OVCAR3 (cell line): ENCODE measurements around a stretch of chr11.

DNA sequence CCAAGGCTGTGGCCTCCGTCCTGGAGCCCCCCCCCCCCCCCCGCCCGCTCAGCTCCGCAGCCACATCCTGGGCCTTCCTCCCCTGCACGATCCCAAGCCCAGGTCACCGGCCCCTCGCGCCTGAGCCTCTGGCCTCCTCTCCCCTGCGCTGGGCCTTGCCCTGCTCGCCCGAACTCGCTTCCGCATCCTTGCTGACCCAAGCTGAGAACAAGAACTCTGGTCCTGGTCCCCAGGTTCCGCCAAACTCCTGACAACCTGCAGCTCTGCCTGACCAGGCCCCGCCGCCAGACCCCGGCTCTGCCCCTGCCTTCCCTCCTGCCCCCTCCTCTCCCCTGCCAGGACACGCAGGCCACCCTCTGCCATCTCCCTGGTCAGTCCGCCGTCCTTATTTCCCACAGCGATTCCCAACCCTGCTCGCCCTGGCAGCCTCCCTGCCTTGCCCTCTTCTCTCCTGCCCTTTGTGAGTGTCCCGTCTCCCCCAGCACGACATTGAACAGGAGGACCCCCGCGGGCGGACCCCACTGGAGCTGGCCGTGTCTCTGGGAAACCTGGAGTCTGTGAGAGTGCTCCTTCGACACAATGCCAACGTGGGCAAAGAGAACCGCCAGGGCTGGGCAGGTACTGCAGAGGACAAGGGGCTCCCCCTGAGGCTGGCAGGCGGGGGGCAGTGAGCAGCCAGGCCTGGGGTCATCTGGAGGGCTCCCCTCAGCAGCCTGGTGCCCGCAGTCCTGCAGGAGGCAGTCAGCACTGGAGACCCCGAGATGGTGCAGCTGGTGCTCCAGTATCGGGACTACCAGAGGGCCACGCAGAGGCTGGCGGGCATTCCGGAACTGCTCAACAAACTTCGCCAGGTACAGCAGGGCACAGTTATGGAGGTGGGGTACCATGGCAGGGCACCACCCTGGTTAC is 747 bp downstream of the ANKRD13D start:
- RRBS, result 18% methylated on average over 3 of the region's 39 CpGs

DNA sequence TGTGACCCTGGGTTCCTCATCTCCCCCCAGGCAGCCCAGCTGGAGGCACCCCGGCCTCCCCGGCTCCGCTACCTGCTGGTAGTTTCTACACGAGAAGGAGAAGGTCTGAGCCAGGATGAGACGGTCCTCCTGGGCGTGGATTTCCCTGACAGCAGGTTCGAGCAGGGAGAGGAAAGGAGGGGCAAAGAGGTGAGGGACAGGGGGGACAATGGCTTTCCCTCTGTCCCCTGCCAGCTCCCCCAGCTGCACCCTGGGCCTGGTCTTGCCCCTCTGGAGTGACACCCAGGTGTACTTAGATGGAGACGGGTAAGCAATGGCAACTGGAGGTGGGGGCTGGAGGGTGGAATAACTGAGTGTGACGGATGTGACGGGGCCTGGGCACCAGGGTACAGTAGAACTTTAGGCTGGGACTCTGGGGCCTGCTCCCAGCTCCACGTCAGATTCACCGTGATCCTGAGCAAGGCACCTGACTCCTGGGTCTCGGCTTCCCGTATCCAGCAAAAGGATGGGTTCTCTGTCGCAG is 3.5 kb downstream of the SSH3 start:
- RRBS, result no CpG with 5 or more reads among the region's 15 CpGs

DNA sequence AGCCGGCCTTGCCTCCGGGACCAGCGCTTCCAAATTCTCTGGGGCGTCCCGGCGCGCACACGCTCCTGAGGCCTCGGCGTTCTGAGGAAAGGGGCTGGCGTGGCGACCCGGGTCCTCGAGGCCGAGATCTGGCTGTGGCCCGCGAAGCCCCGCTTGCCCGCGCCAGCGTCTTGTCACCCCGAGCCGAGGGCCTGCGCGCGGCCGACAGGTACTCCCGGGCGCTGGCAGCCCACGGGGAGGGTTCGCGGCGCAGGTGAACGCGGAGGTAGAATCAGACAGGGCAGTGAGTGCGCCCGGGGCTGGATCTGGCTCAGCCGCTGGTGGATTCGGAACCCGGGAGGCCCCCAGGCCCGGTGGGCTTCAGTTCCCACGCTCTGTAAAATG is 14.7 kb downstream of the SSH3 start:
- RRBS, result 4% methylated on average over 30 of the region's 42 CpGs

- RRBS, result 98% methylated on average over 2 of the region's 28 CpGs
Measured at GRCh38 chr11:67498432-67499182, 6.6 kb downstream of the PITPNM1 start.

- RRBS, result no CpG with 5 or more reads among the region's 17 CpGs
Measured at GRCh38 chr11:67505594-67506431, 650 bp upstream of the PITPNM1 start.

GRCh38 chr11:67563428-67564094 is 20.1 kb upstream of the GSTP1 start:
- RRBS, result no CpG with 5 or more reads among the region's 16 CpGs

DNA sequence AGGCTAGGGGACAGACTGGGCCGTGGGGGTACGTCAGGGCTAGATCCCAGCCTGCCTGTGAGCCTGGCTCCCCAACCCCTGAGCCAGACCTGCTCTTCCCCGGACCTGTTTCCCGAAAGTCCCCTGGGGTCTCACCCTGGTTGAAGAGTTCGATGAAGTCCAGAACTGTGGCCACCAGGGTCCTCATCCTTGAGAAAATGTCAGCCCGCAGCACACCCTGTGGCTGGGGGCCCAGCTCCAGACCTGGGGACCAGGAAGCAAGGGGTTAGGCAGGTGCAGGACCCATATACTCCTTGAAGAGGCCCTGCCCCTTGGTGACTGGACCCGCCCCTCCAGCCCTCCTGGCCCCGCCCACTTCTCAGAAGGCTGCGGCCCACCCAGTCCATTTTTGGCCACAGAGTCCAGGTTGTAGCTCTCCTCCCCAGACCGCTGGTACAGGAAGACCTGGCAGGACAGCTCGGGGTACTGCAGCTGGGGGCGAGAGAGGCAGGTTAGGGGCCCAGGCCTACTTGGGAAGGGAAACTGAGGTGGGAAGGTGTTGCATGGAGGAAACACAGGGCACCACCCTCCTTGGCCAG is 5.4 kb upstream of the TBX10 start:
- RRBS, result no CpG with 5 or more reads among the region's 12 CpGs

DNA sequence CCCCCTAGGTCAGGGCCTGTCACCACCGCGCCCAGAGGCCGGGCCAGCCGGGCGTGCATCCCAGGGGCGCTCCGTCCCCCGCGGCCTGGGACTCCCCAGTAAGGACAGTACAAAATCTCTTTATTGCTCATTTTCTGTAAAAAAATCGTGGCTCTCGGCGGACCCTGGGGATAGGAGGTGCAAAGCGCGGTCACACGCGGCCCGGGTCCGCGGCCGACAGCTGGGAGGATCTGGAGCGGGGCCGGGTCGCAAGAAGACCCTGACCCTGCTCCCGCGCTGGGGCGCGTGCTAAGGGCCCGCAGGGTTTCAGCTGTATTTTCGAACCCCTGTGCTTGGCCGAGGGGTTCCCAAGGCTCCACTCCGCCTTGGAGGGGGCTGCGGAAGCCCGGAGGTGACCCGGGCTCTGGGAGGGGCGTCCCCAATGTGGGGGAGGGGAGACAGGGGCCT is 36.8 kb upstream of the ALDH3B2 start:
- RRBS, result 13% methylated on average over 4 of the region's 35 CpGs

DNA sequence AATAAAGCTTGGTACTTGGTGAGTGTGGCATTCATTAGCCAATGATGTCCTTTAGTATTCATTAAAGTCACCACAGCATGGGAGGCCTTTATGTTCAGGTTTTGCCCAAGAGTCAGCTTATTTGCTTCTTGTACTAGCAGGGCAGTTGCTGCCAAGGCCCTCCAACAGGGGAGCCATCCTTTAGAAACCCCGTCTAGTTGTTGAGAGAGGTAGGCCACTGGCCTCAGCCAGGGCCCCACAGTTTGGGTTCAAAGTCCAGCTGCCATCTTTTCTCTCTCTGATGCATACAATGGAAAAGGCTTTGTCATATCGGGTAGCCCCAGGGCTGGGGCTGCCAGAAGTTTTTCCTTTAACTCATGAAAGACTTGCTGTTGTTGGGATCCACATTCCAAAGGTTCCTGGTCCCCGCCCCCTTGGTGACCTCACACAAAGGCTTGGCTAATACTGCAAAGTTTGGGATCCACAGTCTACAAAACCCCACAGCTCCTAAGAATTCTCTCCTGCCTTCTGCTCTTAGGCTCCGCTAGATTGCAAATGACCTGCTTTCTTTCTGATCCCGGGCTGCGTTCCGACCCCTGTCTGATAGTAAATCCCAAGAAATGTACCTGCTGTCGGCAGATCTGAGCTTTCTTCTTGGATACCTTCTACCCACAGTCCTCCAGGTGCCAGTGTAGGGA is 53.8 kb upstream of the ALDH3B2 start:
- RRBS, result no CpG with 5 or more reads among the region's 8 CpGs

DNA sequence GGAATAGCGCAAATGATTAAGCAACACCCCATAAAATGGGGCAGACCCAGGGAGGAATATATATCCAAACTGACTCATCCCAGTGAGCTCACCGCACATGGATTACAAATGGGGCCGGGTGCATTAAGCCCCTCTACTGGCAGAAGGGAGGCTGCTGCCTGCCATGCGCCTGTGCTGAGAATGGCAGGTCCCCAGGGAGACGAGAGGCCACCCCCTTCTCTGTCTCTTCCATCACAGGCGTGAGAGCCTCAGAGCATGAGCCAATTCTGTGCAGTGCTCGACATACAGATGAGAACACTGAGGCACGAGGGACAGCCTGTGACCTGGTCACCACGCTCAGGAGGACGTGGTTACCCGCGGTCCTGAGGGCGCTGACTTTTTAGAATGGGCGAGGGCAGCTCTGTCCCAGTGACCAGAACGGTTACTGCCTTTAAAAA is 130.1 kb upstream of the ALDH3B2 start:
- RRBS, result no CpG with 5 or more reads among the region's 15 CpGs

DNA sequence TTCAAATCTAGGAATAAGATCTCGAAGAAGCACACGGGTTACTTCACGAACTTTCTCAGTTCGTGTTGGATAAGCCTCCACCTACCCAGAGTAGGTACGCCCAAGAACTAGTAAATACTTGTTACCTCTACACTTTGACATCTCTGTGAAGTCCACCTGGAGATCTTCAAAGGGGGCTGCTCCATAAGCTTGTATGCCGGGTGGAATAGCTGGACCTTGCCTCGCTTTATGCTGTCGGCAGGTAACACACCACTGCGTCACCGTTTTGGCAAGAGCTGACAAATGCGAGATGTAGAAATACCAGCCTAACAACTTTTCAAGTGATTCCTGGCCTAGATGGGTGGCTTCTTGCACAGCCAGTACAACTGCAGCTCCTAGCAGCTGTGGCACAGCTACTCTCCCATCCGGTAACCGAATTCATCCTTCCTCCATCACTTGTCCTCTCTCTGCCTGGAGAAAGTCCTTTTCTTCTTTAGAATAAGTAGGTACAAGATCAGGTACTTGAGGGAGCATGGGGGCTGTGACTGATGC is 155.4 kb downstream of the UNC93B1 start:
- RRBS, result no CpG with 5 or more reads among the region's 13 CpGs

DNA sequence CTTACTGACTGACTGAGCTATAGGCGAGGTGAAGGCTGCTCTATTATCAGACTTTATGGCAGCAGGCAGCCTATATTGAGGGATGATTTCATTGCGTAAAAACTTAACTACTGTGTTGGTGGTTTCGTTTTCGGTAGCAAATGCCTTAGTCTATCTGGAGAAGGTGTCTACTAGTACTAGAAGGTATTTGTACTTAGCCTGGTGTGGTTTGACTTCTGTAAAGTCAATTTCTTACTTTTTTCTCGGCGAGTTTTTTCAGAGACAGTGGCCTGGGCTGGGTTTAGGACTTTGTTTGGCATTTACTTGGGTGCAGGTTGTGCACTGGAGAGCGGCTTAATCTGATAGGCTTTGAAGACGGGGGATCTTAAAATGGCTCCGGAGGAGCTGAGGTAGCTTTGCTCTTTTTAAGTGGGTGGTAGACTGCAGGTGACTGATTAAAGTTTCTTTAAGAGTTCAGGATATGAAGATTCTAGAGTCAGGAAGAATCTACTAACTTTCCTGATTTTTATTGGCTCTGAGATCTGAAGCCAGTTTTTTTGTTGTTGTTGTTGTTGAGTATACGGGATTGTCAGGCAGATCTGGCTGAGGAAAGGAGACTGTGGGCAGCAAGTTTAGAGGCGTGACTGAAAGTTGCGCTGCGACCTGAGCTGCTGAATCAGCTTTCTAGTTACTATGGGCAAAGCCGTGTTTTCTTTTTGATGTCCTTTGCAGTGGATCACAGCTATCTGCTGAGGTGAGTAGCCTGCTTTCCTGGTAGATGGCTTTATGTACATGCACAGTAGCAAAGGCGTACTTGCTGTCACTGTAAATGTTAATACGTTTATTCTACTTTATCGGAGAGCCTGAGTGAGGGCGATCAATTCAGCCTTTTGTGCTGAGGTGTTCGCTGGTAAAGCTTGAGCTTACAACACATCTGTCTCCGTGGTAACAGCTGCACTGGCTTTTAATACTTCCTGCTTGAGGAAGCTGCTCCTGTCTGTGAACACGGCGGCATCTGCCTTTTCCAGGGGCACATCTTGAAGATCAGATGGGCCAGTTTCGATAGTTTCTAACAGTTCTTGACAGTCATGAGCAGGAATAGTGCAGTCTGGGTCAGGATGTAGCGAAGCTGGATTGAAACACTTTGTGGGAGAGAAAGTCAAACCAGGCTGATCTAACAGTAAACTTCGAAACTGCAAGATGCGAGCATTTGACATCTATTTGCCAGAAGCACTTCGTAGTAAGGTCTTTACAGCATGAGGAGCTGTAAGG is 119.2 kb downstream of the UNC93B1 start:
- RRBS, result no CpG with 5 or more reads among the region's 27 CpGs

DNA sequence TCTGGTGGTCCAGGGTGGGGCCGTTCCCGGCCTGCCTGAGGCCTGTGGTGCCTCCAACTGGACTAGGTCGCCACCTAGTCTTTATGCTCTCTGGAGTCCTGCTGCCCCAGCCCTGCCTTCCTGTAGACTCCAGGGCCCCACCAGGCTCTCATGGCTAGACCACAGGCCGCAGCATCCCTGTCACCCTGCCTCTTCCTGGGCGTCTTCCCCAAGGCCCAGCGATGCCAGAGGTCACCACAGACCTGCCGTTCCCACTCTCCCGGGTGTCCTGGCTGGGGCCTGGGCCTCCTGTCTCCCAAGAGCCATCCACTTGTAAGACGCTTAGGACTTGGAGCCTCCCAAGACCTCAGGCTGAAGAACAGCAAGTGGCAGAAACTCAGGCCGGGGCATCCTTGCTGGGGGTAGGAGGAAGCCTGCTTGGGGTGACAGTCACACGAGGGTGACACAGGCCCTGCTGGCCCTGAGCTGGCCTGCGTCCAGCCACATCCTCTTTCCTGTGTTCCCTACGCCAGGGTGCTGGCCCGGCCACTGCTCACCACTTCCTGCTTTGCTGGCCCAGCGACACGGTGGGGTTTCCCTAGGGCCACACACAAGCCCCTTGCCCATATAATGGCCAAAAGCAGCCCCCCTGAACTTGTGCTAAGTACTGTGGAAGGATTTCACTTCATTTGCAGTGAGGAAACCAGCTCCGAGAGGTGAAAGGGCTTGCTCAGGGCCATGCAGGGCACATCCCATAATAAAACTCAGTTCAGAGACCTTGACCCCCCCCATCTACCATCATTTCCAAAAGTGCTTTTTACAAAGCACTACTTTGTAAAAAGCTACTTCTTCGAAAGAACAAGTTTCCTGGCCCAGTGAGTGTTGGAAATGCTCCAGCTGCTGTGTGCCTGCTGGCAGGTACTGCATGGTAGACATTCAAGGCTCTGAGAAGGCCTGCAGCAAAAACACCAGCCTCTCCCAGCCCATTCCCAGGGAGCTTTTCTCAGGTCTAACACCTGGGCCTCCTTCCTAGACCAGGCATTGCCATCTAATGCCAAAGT is 1.8 kb upstream of the TCIRG1 start:
- RRBS, result 81% methylated on average over 2 of the region's 18 CpGs

- RRBS, result no CpG with 5 or more reads among the region's 8 CpGs
Measured at GRCh38 chr11:68039673-68040102, 863 bp downstream of the TCIRG1 start.

DNA sequence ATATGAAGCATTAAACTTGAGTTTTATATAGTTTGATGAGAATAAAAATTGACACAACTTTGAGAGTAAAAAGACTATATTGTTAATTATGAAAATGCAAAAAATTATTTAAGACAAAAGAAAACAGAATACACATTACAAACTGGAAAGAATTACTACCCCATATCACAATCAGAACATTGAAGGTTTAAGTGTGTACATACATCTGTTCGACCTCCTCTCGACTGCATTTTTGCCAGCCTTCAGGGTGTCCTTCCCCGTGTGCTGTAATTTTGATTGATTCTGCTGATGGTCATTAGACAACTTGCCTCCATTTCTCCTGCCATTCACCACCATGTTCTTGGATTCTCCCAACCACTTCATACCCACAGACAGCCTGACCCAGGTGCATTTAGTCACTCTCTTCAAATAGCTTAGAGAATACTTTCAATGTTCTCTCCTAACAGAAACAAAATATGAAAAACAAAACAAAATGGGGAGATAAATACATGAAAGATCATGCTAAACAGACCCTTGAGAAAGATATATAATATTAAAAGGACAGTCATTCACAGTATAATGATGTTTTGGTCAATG is 23.3 kb downstream of the KMT5B start:
- RRBS, result no CpG with 5 or more reads among the region's 3 CpGs

DNA sequence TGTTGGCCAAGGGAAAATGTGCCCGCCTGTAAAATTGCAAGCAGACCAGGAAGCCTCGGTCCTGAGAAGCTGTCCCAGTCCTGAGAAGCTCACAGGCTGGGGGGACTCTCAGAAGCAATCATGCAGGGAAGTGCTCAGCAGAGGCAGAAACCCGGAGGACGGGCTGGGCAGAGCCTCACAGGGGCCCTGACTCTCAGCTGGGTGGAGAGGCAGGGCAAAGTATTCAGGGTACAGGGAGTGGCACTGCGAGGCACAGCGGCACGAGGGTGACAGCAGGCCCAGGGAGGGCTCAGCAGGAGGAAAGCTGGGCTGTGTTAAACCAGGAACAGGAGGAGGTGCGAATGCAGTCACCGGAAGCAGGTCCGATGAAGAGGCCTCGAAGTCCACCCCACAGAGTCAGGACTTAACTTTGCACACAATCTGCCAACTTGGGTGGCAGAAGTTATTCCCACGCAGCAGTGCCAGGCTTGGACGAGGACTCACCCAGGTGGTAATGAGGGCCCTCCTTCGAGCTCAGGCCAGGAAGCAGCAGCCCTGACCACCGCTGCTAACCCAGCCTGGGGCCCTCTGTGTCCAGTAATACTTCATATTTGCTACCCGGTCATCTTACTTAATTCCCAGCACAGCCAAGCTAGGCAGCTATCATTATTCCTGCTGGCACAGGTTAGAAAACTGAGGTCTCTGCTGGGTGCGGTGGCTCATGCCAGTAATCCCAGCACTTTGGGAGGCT is 15.6 kb upstream of the LRP5 start:
- RRBS, result no CpG with 5 or more reads among the region's 17 CpGs

- RRBS, result no CpG with 5 or more reads among the region's 23 CpGs
Measured at GRCh38 chr11:68396249-68397040, 64.1 kb upstream of the PPP6R3 start.

DNA sequence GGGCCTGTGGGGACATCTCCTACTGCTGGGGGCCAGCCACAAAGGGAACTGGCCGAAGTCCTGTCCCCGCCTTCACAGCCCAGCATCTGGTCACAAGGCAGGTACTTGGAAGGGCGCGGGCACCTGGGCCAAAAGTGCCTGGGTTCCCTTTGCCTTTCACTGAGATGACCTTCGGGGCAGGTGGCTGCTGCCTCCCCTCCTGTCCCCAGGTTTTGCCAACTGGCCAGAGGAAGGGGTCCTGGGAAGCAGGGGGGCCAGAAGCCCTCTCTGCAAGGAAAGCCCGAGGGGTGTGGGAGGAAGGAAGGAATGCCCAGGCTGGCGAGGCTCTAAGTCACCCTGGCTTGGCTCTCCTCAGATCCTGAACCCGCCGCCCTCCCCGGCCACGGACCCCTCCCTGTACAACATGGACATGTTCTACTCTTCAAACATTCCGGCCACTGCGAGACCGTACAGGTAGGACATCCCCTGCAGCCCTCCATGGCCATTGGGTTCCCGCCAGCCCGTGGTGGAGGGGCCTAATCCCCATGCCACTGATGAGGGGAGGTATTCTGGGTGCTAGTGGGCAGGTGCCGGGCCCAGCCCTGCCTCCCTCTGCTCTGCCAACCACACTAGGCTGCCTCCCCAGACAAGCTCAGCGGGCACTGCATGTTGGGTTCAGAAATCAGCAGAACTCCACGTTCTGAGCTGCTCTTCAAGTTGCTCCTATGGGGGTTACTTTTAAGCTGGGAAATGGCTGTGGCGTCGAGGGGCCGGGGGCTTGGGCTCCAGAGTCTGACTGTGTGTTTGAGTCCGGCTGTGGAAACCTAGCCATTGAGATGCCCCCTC is 14.3 kb upstream of the PPP6R3 start:
- RRBS, result 100% methylated on average over 1 of the region's 23 CpGs

DNA sequence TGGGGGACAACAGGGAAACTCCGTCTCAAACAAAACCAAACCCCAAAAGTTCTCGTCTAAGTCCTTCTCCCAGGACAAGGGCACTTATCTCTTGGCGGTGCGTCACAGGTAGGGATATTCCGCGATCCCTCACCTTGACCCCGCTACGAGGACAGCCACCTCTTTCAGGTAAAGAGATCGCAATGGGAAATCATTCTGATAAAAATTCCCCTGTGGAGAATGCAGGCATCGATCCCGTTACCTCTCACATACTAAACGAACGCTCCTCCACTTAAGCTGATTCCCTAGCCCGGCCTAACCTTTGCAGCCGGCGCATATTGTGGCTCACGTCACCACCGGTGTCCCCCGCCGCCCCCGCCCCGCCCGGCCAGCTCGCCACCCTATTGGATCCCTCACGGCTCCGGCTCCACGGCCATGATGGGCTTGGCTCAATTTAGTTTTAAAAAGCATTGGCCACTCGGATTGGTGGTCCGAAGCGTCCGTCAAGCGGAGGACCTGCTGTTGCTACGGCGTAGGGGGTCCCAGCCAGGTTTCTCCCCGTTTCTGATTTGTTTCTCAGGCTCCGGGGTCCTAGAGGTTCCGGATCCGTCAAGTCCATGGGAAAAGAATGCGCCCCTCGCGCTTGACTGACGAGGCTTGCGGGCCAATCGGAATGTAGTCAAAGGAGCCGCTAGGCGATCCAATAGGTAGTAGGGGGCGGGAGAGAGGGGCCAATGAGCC is 457 bp upstream of the PPP6R3 start:
- RRBS, result 10% methylated on average over 3 of the region's 47 CpGs

DNA sequence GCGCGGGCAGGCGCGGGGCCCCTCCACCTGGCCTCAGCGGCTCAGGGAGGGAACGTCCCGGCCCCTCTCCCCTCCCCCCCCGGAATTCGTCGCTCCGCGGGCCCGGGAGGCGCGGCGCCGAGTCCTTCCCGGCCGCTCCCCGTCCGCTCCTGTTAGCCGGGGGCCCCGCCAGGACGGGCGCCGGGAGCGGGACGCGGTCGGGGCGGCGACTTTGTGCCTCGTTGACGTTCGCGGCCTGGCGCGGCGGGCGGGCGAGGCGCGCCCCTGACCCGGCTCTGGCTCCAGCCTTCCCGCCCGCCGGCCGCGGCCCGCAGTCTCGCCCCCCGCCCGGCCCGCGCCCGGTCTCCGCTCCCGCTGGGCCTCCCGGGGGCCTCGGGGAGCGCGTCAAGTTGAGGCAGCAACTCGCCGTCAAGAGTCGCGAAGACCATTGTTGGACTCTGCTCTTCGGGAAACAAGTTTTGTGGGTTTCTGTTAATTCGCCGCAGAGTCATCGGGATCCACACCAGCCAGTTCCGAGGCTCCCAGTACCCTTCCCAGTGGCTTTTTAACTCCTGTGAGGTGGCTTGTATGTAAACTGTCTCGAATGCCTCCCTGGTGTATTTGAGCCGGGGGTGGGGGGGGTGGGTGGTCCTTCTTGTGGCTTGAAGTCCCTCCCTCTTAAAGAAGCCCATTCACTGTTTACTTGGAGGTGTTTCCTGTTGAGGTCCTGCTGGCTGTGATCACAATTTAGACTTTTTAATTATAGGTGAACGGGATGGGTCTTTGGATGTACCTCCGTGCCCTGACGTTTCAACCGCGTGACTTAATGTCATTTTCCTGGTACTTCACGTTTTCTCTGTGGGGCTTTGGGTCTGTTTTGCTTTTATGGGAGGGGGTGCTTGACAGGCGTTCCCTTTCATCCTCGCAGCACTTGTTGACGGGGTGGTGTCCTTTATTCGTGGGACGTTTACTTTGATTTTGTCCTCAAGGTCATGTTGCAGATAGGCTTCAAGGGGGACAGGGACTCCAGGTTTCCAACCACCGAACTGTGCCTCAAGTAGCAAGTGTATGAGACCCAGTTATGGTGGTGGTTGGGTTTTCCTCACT is 673 bp downstream of the PPP6R3 start:
- RRBS, result 3% methylated on average over 16 of the region's 85 CpGs